Thoracic aorta endothelial cell (primary cell): Measurements from ENCODE around the gene SNAPC1.

DNA sequence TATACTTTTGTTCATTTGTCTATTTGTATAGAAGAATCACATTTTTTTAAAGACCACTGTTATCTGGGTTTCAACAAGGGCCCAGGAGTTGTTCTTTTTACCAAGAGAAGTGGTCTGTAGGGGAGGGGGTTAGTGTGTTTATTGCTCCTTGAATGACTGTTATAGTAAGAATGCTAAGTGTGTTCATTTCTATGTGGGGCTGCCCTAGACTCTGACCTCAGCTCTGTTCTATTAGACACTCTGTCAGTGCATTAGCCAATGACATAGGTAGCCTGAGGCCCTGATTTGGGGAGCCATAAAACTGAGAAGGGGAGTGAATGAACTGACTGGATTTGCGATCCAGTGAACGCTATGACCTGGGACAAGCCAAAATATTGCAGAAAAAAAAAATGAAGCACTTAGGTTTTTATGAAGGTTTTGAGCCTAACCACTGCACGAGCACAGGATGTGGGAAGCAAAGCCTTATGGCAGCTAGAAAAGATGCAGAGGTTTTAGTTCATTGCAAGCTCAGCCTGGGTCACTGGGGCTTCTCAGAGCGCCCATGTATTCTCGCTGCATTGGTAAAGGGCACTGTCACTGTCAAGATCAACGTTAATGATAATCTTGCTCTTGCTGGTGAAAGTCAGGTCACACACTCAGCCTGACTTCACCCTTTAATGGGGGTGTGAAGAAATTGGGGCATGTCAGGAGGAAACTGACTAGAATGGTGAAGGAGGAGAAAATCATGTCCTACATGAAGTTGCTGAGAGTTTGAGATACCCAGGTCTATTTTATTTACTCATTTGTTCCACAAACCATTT lies 63.8 kb downstream of the PRKCH start:
- CAGE, long polyA plus RNA = no peak

GRCh38 chr14:61386128-61386594 lies 64.8 kb downstream of the PRKCH start:
- CAGE, long polyA plus RNA = no peak

- CAGE, long polyA plus RNA = no peak
Observed at GRCh38 chr14:61435843-61436266, 114.5 kb downstream of the PRKCH start.

DNA sequence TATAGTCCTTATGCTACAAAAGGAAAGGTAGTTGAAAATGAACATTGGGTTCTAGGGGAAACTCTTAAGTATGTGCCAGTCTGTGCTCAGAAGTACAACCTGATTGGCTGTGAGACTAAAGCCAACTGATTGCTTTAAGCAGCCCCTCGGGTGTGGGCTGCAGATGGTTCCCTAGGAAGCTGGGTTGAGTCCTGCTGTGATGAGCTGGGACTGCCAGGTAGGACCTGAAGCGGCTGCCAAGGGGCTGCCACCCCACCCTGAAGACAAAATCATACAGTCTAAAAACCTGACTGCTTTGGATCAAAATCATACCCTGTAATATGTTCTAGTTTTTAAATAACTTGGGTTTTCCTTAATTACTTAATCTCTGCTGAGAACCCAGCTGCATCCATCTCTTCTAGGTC lies 147.9 kb downstream of the PRKCH start:
- CAGE, long polyA plus RNA = no peak

DNA sequence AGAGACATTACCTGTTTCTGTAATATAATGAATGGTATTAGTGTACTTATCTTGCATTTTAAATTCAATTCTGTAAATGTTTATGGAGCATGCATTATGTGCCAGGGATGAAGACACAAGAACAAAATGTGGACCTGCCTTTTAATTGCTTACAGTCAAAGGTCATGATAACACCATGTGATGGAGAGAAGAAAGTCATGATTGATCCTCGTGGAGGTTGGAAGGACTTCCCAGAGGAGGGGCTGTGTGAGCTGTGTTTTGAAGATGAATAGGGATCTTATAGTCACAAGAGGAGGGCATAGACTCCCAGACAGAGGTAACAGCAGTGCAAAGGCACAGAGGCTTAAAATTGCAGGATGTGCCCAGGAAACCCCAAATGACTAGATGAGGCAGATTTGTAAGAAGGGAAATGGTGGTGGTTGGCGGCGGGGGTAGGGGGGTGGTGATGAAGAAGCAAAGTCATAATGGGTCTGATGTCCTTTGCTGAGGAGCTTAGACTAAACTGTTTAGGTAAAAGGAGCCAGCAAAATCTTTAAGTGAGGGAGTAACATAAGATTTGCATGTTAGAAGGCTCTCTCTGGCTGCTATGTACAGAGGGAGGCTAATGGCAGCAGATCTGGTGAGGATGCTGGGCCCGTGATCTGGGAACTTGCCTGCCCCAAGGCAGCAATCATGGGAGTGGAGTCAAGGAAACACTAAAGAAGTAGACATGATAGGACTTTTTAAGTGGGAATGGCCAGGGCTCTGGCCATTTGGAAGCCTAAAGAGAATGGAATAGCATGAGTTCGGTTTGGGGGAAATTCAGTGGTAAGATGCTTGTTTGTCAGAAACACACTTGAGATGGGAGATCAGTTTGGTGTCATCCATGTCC lies 151.7 kb downstream of the PRKCH start:
- CAGE, long polyA plus RNA = no peak

- CAGE, long polyA plus RNA = no peak
Observed at GRCh38 chr14:61482357-61482760, 161.0 kb downstream of the PRKCH start.

GRCh38 chr14:61504929-61505304 lies 183.5 kb downstream of the PRKCH start:
- CAGE, long polyA plus RNA = no peak

- CAGE, long polyA plus RNA = no peak
Observed at GRCh38 chr14:61509774-61510245, 185.5 kb upstream of the HIF1A start.

DNA sequence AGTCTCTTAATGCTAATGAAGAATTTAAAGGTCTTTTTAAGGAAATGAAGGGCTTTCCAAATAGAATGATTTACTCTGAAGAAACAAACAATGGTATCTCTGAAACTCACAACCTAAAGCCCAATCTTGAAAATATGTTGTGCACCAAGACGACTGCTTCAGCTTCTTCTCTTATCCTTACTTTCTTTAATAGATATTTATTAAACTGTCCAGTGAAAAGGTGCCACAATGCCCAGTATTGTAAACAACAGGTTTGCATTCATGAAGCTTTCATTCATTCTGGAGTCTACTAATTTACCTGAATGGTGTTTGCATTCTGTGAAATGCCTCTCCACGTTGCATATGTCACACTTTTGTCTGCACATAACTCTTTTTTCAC lies 145.1 kb upstream of the HIF1A start:
- CAGE, long polyA plus RNA = no peak

- CAGE, long polyA plus RNA = no peak
Observed at GRCh38 chr14:61557276-61557661, 138.0 kb upstream of the HIF1A start.

DNA sequence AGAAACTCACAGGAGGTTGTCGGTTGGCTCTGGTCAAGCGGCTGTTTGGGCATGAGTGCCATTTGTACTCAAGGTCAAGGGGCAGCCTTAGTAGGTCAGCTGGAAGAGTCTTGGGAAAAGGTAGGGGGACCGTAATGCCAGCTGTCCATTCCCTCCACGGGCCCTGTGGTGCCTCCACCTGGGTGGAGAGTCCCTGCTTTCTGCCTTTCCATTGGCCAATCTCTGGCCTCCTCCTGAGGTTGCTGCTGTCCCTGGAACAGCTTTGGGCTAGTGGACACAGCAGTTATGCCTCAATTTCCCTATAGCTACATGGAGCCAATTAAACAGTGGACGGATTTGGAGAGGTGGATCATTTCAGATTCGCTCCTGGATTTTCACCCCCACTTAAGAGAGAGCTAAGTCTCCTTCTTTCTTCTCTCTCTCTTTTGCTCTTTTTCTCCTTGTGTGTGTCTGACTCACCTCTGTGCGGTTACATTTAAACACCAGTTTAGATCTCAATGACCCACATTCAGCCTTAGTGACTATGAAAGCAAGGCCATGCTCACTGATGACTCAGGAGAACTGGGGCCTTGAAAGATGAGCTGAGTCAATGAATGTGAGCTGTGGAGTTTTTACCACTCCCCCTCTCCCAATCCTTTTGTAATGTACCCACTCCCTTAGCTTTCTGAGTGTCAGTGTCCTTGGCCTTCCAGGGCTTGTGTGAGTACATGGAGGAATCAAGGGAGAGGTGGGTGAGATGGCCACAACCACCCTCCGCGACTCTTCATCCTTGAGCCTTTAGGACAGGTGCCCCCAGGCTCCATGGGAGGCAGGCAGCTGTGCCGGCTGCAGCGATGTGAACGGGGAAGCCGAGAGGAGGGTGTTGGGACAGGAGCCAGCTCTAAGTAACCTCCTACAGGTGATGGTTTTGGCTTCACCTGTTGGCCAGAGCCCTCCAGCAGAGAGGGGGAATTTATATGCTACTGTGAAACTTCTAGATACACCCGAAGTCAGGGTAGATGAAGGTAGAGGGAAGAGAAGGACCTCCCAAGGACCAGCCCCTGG lies 132.5 kb upstream of the HIF1A start:
- CAGE, long polyA plus RNA = no peak

DNA sequence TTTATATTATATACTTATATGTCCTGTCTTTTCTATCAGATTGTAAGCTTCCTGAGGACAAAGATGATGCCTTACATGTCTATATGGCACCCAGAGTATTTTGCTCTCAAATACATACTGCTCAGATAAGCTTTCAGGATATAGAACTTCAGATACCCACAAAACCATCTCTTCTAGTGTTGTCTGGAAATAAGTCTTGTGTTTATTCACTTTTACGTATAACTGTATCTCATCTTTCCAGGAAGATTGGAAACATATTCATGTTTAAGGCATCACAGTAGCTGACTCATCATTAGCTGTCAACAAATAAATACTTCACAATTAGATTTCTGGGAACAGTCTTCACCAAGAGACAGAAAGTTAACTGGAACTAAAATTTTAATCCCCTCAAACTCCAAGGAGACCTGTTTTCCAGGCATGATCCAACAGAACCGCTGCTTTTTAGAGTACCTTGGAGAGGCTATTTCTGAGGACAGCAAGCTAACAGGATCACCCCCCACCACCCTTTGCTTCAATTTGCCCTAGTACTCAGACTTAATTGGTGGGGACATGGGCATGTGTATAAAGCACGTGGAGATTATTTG lies 129.4 kb upstream of the HIF1A start:
- CAGE, long polyA plus RNA = no peak

DNA sequence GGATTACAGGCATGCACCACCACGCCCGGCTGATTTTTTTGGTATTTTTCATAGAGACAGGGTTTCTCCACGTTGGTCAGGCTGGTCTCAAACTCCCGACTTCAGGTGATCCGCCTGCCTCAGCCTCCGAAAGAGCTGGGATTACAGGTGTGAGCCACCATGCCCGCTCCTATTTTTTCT lies 20.8 kb upstream of the SNAPC1 start:
- CAGE, long polyA plus RNA = no peak

DNA sequence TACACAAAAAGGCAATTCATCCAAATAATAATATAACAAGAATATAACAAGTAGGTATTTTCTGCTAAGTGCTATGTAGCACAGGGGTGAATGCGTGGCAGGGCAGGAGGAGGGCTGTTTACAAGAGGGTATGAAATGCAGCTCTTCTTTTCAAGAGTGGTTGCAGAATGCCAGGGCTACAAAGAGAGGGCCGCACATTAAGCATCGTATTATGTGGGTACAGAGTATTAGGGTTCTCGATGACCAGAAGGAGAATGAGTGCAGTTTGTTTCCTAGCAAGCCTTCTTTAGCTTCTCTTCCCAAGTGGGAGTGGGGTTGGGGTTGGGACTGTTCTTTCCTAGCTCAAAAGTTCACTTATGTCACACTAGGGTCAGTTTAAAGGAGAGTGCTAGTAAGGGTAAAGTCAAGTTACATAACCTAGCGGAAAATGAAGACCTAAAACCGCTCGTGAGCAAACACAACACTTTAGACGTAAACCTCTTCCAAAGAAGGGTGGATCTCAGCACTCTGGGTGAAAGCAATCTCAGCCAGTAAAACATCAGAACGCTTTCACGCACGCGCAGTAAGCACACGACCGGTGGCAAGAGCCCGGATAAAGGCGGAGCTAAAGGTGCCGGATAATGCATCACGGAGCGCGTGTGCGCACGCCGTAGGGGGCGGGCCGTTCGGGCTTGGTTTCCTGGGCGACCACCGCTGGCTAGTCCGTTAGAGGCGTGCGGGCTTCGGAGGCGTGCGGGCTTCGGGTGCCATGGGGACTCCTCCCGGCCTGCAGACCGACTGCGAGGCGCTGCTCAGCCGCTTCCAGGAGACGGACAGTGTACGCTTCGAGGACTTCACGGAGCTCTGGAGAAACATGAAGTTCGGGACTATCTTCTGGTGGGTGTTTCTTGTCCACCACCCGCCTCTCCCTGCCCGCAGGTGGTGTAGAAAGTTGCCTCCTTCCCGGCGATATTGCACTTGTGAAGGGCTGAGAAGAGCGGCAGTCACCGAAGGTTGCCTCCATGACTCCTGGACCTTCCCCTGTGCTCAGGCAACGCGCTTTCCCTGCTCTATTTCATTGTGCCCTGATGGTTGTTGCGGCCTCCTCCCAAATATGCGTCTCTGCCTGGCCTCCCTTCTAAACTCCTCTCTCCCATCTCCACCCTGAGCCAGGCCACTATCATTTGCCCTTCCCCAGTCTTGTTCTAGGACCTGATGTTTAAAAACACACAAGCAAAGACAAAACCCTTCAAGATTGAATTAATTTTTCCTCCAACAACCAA lies at the start of gene SNAPC1:
SNAPC1 (plus strand) TSS at position 708 of the 1,262 bp plus-strand sequence.
- CAGE, long polyA plus RNA = no peak

- CAGE, long polyA plus RNA = no peak
Observed at GRCh38 chr14:62117151-62117733, 304.7 kb downstream of the SYT16 start.

DNA sequence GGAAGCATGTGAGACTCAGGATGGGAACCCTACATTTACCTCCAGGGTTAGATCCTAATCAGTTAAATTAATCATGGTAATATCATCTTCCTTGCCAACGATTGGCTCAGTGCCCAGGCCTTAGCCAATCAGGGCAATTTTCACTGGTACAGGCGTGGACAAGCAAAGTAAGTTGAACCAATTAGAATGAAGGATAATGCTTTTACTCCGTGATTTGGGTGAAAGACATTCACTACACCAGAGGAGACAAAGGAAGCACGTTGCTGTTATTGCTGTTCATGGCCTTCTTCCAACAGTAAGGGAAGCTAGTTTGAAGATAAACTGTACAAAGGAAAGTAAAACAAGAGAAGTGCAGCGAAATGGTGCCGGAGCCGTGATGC lies 353.3 kb downstream of the SYT16 start:
- CAGE, long polyA plus RNA = no peak

GRCh38 chr14:62691992-62692590 lies 353.2 kb downstream of the KCNH5 start:
- CAGE, long polyA plus RNA = no peak

DNA sequence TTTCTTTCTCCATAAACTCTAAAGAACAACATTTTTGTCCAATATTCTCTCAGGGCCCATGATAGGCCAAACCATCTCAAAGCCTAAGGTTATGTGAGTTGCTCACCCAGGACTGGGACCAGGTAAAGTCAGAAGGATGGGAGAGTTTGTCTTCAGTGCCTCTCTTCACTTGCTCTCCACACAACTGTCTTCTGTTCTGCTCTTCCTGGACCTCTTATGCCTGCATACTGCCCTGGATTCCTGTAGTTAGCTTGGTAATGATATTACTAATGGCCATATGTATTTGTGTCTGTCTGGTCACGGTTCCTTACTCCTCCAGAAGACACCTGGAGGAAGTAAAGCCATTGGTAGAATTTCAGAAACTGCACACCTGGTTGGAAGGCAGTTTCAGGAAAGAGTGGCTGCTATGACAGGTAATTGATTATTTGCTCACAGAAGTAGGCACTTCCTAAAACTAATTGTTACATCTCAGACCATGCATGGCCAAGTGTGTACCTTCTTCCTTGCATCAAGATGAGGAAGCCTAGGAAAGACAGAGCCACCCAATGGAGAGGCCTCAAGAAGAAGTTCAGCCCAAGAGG lies 26.4 kb upstream of the RHOJ start:
- CAGE, long polyA plus RNA = no peak

GRCh38 chr14:63453474-63454119 lies 89.6 kb downstream of the PPP2R5E start:
- CAGE, long polyA plus RNA = no peak

GRCh38 chr14:63541988-63542377 lies 1.2 kb downstream of the PPP2R5E start:
- CAGE, long polyA plus RNA = no peak